Osteoblast (primary cell): ENCODE data around the genes OSGEPL1, INPP1, NEMP2 and MYO1B.

DNA sequence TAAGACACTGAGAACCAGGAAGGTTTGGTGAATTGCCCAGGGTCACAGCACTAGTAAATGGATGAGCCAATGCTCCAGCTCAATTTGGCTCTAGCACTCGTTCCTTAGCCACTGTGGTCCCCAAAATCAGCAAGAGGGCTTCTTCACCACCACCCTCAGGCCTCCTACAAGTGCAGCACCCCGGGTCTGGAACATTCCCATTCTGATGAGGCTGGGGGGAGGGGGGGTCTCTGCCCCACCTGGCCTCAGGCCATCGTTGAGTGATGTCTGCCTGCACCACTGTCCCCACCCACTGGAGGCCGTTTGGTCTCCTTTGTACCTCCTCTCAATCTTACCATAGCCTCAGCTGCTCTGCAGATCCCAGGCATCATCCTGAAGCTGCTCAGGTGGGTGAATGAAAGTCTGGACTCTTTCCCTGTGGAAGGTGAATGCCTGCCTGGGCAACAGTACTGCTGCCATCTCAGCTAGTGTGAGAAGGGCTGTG is 42.3 kb downstream of the WDR75 start:
- CAGE, long polyA plus RNA, result no peak
- RRBS, result no CpG with 5 or more reads among the region's 4 CpGs

- CAGE, long polyA plus RNA, result no peak
- RRBS, result no CpG with 5 or more reads among the region's 6 CpGs
These were observed 28.2 kb downstream of the SLC40A1 start for GRCh38 chr2:189552257-189552858.

DNA sequence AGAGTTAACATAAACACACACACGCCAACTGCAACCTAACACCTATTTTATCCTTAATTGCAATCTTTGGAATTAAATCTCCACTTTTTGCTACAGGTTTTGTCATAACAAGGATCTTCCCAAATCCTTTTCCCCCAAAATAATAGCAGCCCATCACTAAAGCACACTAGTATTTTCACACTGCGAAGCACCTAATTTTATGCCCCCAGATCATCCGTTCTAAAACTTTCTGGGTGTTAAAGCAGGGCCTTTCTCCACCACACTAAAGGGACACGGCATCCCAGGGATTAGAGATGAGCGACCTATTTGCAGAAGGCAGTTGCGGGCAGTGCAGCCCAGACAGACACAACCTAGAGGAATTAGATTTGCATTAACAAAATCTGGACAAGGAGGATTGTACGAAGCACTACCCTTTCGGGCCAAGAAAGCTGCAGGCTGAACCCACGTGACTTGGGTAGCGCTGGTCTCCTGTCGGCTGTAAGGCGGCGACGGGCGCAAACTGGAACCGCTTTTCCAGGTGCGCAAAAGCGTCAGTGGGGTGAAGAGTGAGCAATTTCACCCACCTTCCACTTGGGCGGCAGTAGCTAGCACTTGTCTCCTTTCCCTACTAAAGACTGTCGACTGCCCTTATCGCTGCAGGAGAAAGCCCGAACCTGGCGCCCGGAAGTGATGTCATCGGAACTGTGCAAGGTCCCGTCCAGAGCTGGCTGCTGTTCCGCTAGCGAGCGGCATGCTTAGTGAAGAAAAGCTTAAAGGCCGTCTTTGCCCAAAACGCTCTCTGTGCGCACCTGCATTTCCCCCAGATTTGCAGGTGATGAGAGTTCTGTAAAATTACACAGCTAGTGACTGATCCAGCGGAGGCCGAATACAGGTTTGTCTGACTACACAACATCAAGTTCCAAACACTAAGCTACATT is at the start of gene OSGEPL1:
Gene OSGEPL1 (minus strand): TSS at position 671 of the 917 bp plus-strand sequence.
- CAGE, long polyA plus RNA, result start-site peak on the minus strand centred at position 634 of the sequence, 36 bp wide, 254 and 324 reads in 2 replicates
- RRBS, result no CpG with 5 or more reads among the region's 34 CpGs

DNA sequence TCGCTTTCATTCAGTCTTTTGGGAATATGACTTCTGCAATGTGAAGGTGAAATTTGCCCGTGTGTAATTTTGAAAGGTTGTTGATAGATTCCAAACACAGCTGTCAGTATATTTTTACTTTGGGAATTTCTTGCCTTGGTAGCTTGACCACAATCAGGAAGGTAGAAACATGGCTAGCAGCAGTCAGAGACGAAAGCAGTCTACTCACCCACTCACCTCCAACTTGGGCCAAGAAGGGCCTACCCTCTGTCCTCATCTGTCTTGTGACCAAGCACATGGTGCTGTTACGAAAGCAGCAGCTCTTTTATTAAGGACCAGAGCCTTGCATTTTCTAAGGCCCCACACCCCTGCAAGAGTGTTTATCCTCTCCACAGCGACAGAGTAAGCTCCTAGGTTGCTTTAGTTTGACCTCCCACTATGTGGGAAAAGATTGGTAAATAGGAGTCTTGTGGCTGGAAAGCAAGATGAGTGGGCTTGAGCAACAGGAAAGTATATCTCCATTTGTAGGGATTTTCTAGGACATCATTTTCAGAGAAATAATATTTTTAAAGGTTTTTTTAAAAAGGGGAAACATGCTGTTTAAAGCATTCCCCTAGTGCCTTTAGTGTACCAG is 31.3 kb upstream of the MSTN start:
- CAGE, long polyA plus RNA, result no peak
- RRBS, result no CpG with 5 or more reads among the region's 5 CpGs

DNA sequence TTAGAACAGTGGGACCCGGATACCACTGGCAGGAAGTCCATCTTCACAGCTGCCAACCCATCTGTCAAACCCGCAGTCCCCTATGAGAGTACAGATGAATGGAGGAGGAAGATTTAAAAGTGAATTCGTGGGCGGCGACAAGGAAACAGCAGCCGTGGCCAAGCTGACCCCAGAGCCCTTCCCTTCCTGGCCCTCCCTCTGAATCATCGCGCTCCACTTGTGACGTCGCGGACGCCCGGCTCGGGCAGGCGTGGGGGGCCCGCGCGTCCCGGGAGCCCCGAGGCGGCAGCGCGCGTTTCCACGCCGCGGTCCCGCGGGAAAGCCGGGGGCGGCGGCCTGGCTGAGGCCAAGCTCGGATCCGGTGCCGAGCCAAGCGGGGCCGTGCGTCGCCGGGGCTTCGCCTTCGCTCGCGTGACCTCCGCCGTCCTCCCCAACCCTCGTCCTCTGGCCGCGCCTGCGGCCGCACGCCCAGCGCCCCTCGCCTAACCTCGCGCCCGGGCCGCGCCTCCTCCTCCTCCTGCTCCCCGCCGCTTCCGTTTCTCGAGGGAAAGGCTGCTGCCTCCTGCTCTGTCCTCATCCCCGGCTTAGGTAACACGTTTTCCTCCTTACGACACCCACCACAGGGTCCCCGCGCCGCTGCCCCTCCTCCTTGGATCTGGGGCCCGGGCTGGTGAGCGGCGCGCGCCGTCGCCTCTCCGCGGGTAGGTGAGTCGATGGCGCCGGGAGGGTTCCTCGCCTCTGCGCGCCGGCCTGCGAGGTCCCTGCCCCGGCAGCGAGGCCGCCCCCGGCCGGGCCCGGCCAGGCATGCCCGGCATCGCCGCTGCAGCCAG is at the start of gene INPP1:
Gene INPP1 (plus strand): TSS at position 216 of the 830 bp plus-strand sequence.
- CAGE, long polyA plus RNA, result no peak
- RRBS, result 2% methylated on average over 52 of the region's 95 CpGs

GRCh38 chr2:190404567-190405000 is 3.6 kb upstream of the MFSD6 start:
- CAGE, long polyA plus RNA, result no peak

DNA sequence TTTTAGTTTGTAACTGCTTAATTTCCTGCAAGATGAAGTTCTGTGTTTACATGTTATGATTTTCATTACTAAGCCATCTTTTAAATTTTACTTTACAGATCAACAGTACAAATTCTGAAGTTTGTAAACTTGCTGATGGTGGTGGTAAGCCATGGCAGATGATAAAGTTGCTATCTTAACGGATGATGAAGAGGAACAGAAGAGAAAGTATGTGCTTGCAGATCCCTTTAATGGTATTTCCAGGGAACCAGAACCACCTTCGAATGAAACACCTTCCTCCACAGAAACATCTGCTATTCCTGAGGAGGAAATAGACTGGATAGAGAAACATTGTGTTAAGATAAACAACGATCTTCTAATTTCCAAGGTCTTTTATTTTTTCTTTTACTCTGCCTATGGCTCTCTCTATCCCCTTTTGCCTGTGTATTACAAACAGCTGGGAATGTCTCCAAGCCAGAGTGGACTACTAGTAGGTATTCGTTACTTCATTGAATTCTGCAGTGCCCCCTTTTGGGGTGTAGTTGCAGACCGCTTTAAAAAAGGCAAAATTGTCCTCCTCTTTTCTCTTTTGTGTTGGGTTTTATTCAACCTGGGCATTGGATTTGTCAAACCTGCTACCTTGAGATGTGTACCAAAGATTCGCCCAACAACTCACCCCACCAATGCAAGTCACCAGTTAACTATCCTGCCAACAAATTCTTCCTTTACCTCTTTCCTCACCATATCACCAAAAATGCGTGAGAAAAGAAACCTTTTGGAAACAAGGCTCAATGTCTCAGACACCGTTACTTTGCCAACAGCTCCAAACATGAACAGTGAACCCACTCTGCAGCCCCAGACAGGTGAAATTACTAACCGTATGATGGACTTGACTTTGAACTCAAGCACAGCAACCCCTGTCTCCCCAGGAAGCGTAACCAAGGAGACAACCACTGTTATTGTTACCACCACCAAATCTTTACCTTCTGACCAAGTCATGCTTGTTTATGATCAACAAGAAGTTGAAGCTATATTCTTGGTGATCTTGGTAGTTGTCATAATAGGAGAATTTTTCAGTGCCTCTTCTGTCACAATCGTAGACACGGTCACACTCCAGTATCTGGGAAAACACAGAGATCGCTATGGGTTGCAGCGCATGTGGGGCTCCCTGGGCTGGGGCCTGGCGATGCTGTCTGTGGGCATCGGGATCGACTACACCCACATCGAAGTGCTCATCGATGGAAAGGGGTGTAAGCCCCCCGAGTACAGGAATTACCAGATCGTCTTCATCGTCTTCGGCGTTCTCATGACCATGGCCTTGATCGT is 28.2 kb downstream of the MFSD6 start:
- CAGE, long polyA plus RNA, result no peak
- RRBS, result no CpG with 5 or more reads among the region's 25 CpGs

- CAGE, long polyA plus RNA, result no peak
- RRBS, result no CpG with 5 or more reads among the region's 4 CpGs
These were observed 60.6 kb downstream of the MFSD6 start for GRCh38 chr2:190468657-190469173.

GRCh38 chr2:190534167-190535337 is at the start of gene NEMP2:
Gene NEMP2, minus strand, starts transcription at chr2:190534722.
- CAGE, long polyA plus RNA, result no peak
- RRBS, result 2% methylated on average over 62 of the region's 104 CpGs

DNA sequence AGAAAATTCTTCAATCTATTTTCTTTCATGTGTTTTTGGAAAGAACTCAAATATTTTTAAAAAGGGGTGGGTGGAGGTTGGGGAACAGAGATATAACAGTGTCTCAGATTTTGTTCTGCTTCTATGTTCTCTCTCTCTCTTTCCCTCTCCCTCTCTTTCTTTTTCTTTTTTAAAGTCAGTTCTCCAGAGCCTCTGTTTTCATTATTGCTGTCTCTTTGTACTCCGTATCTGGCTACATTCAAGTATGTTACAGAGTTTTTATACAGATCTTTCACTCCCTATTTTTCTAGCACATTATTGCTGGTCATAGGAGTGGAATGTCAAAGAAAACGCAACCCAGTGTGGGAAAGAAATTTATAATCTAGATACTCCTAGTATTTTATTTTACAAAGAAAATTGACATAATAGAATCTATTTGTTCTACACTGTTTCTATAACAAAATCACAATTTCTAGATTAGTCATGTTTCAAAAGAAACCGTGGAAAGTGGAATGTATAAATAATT is 11.2 kb upstream of the NEMP2 start:
- CAGE, long polyA plus RNA, result no peak
- RRBS, result no CpG with 5 or more reads among the region's 3 CpGs

DNA sequence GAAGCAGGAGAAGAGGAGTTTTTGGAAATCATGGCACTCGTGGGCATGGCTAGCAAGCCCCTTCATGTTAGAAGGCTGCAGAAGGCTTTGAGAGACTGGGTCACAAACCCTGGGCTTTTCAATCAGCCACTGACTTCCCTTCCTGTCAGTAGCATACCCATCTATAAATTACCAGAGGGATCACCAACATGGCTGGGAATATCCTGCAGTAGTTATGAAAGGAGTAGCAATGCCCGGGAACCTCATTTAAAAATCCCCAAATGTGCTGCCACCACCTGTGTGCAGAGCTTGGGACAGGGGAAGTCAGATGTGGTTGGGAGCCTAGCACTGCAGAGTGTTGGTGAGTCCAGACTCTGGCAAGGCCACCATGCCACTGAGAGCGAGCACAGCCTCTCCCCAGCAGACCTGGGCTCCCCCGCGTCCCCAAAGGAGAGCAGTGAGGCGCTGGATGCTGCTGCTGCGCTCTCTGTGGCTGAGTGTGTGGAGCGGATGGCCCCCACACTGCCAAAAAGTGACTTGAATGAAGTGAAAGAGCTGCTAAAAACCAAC is 10.5 kb downstream of the NAB1 start:
- CAGE, long polyA plus RNA, result no peak
- RRBS, result no CpG with 5 or more reads among the region's 8 CpGs

DNA sequence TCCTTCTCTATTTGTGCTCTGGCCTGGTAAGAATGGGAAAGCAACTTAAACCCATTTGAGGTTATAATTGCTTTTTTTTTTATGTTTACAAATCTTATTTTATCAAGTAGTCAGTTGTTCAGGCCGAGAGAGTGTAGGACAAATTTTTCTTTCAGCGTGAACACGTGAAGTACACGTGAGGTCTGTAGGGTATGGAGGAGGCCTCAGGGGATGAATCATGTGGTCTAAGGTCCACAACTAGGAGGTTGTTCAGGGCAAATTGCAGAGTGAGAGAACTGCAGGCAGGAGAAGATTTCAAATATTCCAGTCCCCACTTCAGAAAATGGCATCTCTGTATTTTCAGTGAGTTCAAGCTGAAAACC is 71.2 kb upstream of the GLS start:
- CAGE, long polyA plus RNA, result no peak
- RRBS, result no CpG with 5 or more reads among the region's 4 CpGs

DNA sequence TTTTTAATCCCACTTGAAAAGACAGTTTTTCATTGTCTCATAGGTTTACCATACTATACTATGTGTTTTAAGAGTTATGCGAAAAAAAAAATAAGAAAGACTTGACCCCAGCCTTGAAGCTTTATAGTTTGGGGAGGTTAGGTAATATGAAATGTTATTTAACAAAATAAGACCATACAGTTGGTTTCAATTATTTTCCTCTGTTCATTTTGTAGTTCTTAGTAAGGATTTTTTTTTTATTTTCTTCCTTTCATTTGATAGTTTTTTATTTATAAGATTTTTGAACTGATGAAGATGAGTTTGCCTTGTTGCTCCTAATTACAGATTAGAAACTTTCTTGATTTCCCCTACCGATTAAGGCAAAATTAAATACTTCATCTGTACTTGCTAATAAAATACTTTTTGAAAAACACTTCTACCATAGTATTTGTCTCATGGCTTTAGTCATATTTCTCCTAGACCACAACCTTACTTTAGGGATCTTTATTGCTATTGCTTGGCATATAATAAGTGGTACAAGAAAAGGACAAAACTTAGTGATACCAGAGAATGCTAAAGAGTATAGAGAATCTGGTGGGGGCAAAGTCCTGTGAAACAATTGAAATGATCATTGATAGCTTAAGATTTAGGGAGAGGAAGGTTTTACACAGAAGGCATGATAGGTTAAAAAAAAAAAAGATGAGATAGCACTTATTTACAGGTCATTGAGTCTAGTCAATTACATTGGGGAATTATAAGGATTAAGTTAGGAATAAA is 10.4 kb downstream of the GLS start:
- CAGE, long polyA plus RNA, result no peak
- RRBS, result no CpG with 5 or more reads among the region's 2 CpGs

- CAGE, long polyA plus RNA, result no peak
- RRBS, result no CpG with 5 or more reads among the region's 11 CpGs
These were observed 16.3 kb downstream of the GLS start for GRCh38 chr2:190896815-190897363.

- CAGE, long polyA plus RNA, result no peak
- RRBS, result no CpG with 5 or more reads among the region's 6 CpGs
These were observed 17.7 kb downstream of the GLS start for GRCh38 chr2:190898302-190898741.

DNA sequence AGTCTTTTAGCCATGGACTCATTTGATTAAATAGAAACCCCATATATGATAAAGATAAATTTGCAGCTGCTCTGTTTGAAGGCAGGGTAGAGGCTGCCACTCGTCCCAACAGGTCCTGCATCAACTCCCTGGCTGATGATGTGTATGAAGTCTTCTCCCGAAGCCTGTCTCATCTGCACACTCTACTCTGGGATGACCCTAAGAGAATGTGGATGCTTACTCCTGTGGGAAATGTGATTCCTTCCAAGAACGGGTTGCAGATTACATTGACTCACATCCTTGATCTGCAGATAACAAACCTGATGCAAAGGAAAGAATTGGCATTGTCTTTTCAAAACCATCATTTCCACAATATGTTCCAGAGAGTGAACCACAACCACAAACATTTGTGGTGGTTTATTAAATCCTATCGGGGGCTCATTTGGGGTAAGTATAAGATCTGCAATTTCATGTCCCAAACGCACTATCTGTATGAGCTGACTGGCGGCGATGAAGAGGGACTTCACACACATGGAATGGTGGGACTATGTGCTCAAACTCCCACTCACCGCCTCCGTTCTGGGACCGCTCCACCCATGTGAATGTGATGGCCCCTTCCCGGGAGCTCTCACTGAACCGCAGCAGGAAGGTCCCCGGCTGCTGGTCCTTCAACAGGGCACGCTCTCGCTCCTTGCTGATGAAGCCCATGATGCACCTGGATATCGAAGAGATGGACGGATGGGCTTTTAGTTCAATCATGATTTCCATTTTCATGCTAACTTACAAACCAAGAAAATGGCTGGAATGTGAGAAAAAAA is 35.5 kb downstream of the STAT1 start:
- CAGE, long polyA plus RNA, result no peak
- RRBS, result no CpG with 5 or more reads among the region's 17 CpGs

GRCh38 chr2:191061360-191061965 is 47.5 kb upstream of the STAT1 start:
- CAGE, long polyA plus RNA, result no peak
- RRBS, result no CpG with 5 or more reads among the region's 4 CpGs

DNA sequence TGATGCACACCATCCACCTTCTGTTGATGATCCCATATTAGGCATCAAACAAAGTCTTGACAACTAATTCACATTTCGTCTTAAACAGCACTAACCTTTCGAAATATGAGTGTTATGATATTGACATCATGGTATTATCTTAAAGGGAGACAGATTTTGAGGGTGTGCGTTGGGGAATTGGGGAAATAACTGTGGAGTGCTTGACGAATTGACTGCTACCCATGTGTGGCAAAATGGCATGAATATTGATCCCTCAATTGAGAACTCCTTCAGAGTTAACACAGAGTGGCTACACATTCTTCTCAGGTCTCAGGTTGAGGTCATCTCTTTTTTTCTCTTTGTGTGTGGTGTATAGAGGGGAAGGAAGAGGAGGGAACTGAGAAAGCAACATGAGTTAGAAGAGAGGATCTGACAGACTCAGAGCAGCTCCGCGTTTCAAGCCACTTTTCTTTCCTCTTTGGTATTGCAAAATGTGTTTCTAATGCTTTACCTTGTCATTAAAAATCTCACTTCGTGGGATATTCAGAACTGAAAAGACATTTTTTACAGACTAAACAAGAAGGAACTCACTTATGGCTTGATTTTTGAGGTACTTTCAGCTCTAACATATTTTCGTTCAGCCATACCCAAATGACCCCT is 22.7 kb downstream of the STAT4 start:
- CAGE, long polyA plus RNA, result no peak
- RRBS, result no CpG with 5 or more reads among the region's 8 CpGs

GRCh38 chr2:191172802-191173379 is 22.1 kb upstream of the STAT4 start:
- CAGE, long polyA plus RNA, result no peak
- RRBS, result no CpG with 5 or more reads among the region's 6 CpGs

DNA sequence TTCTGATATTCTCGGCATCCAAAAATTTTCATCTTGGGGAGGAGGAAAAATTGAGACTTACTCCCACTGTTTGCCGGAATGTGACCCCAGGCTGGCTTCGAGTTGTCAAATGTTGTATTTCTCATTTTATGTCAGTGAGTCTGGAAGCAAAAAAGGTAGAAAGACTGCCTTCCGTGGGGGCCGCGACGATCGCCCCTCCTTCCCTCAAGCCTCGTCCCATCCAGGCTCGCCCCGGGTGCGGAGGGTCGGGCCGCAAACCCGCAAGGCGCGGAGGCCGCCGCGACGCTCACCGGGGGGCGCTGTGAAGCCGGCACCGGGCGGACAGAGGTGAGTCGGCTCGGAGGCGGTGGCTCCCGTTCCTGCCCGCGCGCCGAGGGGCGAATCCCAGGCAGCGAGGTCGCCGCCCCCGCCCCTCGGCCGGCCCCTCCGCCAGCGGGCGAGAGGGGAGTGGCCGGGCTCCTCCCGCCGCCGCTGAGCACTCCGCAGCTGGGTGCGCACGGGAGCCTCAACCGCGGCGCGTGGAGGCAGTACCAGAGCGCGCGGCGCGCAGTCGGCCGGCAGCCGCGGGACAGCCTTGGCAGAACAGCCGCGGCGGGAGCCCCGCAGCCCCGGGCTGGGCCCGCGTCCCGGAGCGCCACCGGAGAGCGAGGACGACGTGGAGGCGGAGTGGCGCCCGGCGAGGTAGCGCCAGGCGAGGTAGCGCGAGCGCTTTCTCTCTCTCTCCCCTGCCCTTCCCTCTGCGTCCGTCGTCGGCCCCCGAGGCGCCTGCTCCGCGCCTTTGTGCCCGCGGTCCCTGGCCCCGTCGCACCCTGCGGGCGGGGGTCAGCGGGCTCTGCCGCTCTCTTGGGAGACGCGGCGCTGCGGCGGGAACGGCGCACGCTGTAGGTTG is at the start of gene MYO1B:
Gene MYO1B (plus strand): TSS at position 474 of the 889 bp plus-strand sequence.
- CAGE, long polyA plus RNA, result no peak
- RRBS, result 5% methylated on average over 41 of the region's 110 CpGs